AG04449 (cell line): ENCODE results near the genes FRMPD2, MAPK8, VSTM4 and TIMM23B.

GRCh38 chr10:47145533-47145767 is 154.5 kb upstream of the GDF10 start:
- RRBS, result no CpG with 5 or more reads among the region's 4 CpGs

DNA sequence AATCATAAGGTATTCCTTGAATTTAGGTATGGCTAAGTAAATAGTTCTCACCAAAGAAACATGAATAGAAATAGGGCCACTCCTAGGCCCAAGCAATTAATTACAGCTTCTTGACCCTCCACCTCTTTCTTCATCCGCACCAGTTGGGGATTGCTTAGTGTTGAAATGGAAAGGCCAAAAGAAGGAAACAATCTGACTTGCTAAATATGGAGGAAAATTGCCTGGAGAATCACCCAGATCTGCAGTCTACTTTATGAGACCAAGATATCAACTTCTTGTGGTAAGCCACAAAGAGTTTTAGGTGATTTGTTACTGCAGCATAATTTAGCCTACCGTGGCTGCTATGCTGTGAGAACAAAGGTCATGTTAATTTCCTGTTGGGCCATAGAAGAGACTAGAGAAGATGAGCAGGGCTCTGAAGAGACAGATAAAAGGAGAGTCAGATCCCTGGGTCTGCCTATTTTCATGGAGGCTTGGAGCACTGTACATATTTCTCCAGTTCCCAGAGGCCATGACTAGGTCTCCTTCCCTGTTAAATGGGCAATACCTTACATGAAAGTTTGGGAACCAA is 93.4 kb upstream of the GDF10 start:
- RRBS, result no CpG with 5 or more reads among the region's 2 CpGs

DNA sequence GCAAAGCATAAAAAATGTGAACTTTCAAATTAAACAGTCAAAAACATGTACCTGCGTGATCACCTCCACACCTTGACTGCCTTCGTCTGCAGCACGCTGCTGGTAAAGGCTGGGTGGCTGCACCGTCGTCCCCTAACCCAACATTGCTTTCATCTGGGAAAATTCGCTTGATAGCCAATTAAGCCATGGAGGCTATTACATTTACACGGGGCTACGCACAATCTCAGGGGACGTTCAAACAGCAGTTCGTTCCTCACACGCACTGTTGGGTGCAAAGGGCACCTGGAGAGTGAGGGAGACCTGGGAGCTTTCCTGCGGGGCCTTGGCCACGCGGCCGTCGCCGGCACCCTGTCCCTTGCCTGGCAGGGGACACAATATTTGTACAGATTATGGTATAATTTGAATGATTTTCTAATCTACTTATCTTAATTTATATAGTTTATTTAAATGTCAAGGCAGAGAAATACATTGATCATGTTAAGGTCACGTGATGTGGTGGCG is 76.2 kb upstream of the AGAP9 start:
- RRBS, result no CpG with 5 or more reads among the region's 19 CpGs

DNA sequence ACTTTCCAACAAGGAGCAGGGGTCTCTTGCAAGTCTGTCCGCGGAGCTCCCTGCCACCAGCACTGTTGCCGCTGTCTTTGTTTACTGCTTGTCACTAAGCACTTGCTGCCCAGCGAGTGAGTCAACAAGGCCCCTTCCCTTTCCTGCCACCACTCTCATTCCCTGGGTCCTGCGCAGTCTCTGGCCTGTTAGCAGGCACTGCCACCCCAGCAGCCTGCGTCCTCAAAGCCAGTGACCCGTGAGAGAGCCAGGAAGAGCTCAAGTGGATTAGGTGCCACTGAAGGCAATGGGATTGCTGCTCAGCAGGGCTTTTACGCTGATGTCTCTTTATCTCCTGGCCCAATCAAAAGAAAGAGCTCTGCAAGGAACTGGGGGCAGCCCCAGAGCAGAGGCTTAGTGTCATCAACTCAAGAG is at the start of gene FRMPD2:
FRMPD2 (minus strand) TSS at position 86 of the 414 bp plus-strand sequence.
- RRBS, result no CpG with 5 or more reads among the region's 8 CpGs

DNA sequence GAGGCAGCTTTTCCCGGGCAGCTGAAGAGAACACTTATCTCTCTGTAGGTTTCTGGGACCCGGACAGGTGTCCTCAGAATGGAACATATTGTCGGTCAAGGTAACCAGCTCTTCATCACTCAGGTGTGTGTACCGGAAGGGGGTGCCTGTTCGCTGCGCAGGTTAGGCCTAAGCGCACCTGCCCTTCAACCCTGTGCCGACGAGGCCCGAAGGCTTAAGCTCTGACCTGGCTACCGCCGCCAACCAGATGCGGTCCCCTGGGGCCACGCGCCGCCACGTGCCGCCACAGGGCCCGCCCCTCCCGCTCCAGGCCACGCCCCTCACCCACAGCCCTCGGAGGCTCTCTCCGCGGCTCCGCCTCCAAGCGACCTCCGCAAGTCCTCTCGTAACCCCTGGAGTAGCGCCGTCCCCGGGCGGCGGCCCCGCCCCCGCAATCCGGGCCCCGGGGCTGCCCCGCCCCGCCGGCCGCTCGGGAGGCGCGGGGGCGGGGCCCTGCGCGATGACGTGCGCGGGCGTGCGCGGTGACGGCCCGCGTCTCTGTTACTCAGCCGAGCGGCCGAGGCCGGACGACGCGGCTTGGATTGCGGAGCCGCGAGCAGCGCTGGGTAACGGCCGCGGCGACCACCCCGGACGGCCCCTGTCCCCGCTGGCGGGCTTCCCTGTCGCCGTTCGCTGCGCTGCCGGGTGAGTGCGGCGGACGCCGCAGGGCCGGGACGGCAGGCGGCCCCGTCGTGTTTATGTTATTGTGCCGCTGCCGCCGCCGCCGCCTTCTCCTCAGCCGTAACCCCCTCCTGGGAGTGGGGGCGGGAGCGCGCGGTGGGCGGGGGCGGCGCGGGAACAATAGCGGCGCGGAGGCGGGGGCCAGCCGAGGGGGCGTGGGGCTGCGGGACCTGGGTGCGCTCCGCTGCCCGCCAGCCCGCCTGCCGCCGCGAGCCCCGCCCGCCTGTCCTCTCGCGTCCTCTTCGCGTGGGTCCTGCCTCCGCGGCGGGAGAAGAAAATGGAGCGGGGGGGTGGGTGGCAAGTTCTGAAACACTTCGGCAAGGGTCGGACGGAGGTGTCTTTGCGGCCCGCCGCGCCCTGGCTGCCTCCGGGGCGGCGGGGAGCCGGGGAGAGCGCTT is at the start of gene MAPK8:
MAPK8 (plus strand) TSS at position 540 of the 1,118 bp plus-strand sequence.
- RRBS, result 4% methylated on average over 29 of the region's 139 CpGs

DNA sequence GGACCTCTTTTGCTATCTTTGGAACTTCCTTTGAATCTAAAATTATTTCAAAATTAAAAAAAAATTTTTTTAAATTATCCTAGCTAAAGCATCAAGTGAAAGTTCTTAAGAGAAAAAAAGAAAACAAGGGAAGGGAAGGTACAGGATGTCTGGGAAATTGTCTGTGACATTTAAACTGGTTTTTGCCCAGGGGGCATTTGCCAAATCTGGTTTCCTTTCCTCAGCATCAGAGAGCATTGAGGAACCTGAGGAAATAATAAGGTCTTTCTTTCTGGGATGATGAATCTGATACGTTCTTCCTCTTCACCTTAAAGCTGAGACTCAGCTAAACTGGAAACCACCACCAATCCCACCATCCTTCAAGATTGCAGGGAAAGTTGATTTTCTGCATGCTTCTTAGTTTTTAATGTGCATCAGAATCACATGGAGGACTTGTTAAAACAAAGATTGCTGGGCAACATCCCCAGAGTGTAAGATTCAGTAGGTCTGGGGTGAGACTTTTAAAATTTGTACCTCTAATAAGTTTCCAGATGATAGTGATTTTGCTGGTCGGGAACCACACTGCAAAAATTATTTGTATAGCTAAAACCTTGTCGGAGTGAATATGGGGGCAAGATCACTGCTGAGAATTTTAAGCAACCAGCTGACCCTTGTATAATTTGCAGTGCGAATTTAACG is 47.8 kb downstream of the MAPK8 start:
- RRBS, result no CpG with 5 or more reads among the region's 5 CpGs

DNA sequence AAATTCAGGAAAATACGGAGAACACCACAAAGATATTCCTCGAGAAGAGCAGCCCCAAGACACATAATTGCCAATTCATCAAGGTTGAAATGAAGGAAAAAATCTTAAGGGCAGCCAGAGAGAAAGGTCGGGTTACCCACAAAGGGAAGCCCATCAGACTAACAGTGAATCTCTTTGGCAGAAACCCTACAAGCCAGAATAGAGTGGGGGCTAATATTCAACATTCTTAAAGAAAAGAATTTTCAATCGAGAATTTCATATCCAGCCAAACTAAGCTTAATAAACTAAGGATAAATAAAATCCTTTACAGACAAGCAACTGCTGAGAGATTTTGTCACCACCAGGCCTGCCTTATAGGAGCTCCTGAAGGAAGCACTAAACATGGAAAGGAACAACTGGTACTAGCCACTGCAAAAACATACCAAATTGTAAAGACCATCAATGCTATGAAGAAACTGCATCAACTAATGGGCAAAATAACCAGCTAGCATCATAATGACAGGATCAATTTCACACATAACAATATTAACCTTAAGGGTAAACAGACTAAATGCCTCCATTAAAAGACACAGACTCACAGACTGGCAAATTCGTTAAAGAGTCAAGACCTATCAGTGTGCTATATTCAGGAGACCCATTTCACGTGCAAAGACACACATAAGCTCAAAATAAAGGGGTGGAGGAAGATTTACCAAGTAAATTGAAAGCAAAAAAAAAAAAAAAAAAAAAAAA is 66.6 kb downstream of the MAPK8 start:
- RRBS, result no CpG with 5 or more reads among the region's 6 CpGs

DNA sequence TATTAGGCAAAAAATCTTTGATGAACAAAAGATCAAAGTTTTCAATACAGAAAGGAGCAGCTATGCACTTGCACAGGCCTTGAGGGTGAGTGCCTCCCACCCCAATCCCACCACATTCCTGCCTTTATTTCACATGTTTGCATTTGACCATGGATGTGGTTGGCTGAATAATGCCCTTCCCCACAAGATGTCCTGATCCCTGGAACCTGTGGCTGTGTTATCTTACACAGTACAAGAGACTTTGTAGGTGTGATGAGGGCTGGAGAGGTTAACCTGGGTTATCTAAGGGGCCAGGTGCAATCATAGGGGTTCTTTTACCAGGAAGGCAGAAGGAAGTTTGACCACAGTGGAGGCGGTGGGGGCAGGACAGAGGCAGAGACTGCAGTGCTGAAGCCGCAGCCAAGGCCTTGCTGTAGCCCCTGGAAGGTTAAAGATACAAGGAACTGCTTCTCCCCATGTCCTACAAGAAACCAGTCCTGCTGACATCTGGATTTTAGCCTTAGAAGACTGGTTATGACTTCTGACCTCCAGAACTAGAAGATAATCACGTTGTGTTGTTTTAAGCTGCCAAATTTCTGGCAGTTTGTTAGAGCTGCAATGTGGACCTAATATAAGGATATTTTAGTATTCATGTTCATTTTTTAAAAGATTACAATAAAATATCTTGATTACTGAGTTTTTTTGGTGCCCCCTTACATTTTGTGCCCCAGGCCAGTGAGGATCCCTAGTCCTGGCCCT is 136.7 kb downstream of the ARHGAP22 start:
- RRBS, result no CpG with 5 or more reads among the region's 3 CpGs

- RRBS, result 2% methylated on average over 26 of the region's 71 CpGs
Measured at GRCh38 chr10:49115353-49116068, at the start of gene VSTM4. Gene VSTM4 (minus strand): TSS chr10:49115522.

GRCh38 chr10:49155081-49155962 is 21.5 kb upstream of the FAM170B start:
- RRBS, result no CpG with 5 or more reads among the region's 11 CpGs

DNA sequence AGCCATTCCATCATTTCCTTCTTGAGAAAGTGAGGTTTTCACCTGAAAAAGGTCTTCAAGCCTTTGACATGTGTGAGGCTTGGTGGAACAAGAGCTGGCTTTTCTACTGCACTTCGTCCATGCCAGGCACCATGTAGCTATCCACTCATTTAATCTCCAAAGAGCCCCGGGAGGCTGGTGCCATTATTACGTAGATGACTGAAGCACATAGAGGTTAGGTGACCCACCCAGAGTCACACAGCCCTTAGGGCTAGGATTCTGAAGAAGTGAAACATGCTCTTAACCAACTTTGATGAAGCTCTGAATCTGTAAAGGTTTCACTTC is 33.5 kb downstream of the DRGX start:
- RRBS, result no CpG with 5 or more reads among the region's 3 CpGs

DNA sequence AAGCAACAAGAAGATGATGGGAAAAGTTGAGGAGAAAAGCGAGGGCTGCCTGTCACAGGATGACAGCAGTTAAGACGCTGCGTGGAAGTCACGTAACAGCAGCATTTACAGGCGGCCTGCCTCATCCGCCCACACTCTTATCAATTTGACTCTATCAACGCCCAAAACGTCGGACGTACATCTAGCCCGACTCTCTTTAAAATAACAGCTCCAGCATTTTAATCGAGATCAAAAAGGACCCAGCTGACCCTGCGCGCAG is 561 bp downstream of the ERCC6 start:
- RRBS, result no CpG with 5 or more reads among the region's 14 CpGs

DNA sequence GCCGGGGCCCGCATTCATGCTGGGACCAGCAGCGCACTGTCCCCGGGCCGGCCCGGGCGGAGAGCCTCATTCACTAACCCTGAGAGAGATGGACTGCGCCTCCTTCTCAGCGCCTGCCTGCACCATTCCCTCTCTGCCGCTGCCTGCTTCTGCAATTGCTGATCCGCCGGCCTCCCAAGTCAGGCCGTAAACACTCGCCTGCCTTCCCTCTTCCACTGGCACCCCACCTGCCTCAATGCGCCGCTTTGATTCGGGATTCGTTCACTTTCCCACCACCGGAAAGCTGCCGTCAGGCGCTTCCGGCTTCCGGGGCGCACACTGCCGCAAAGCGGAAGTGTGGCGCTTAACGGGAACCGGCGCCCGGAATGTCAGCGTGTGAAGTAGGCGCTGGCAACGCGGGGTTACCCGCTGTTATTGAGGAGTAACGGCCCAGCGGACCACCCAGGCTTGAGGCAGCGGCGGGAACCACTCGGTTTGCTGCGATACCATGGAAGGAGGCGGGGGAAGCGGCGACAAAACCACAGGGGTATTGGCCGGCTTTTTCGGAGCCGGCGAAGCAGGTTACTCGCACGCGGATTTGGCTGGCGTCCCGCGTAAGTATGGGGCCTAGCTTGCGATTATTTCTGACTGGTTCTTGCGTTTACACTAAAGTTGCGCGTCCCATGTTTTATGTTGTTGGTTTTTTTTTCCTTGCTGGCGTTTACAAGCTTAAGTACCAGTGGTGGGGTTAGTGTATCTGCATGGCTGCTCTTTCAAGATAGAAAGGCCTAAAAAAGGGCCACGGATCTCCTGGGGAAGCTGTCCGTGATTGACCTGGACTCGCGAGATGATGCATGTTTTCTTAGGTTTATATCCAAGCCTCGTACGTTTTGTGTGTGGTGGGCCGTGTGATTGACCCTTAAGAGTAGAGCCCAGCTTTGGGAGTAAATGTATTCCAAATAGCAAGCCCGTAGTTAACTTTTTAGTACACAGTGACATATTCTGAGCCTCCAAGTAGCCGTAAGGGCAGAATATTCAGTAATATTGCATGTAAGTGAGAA is at the start of gene TIMM23B:
TIMM23B (plus strand) TSS at position 346 of the 1,040 bp plus-strand sequence.
- RRBS, result no CpG with 5 or more reads among the region's 69 CpGs

GRCh38 chr10:50384945-50385575 is 133.7 kb upstream of the ASAH2 start:
- RRBS, result no CpG with 5 or more reads among the region's 2 CpGs

GRCh38 chr10:50614054-50615017 is 9.4 kb downstream of the SGMS1 start:
- RRBS, result no CpG with 5 or more reads among the region's 7 CpGs

DNA sequence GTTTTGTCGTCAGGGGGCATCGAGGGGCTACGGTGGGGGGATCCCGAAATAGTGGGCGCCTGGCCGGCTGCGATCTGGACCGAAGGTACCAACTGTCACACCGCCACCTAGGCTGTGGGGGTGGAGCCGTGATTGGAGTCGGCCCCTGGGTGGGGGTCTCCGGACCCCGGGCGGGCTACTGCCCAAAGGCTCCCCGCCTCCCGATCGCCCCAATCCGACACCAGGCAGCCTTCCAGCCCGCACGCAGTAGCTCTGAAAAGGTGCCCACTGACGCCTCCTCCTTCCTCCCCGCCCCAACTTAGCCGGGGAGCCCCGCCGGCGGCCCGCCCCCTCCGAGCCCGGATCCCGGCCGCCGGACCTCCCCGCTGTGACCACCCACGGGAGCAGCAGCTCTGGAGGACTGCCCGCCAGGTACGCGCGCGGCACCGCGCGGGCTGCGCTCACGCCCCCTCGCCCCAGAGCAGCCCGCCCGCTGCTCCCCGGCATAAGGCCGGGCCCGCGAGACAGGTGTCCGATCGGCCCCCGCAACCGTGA is 548 bp downstream of the SGMS1 start:
- RRBS, result 1% methylated on average over 10 of the region's 55 CpGs

DNA sequence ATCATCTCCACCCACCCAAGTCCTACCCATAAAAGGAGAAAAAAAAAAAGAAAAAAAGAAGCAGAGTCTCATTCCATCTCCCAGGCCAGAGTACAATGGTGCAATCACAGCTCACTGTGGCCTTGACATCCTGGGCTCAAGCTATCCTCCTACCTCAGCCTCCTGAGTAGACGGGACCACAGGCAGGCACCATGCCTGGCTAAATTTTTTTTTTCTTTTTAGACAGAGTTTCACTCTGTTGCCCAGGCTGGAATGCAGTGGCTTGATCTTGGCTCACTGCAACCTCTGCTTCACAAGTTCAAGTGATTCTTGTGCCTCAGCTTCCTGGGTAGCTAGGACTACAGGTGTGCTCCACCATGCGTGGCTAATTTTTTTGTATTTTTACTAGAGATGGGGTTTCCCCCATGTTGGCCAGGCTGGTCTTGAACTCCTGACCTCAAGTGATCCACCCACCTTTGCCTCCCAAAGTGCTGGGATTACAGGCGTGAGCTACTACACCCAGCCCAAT is 24.4 kb upstream of the SGMS1 start:
- RRBS, result no CpG with 5 or more reads among the region's 3 CpGs

DNA sequence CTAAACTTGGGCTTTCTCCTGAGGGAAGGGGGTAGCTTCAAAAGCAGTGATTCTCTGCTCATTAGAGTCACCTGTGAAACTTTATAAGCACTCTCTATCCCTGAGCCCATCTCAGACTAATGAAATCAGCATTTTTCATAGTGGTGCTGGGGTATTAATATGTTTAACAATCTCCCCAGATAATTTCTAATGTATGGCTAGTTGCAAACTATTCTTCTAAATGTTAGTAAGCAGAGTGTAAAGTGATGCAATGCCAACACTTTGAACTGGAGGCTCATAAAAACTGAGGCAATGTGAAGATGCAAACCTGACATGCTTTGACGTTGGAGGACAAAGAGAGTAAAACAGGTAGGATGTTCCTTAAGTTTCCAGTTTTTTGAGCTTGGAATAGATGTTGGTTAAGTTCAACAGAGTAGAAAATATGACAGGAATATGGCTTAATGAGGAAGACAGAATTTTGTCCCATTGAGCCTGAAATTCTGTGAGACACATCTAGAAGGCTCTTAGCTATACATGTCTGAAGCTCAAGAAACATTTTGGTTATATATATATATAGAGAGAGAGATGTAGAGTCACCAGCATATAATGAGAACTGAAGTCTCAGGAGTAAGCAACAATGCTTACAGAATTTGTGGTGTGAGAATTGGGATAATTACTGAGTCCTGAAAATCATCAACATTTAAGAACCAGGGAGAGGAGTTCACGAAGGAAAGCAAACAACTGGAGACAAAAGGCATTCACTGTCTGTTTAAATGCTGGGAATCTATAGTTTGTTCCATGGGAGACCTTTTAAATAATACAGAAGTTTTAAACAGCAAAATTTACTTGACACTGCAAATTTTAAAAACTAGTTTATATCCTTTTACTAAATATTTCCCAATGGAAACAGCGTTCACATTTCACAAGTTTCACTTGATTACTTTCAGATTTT is 207.8 kb downstream of the PRKG1 start:
- RRBS, result no CpG with 5 or more reads among the region's 3 CpGs